Metastatic Pancreatic Carcinoma in the Ovary (tissue), 1 donor: ENCODE data around the gene INKA1.

DNA sequence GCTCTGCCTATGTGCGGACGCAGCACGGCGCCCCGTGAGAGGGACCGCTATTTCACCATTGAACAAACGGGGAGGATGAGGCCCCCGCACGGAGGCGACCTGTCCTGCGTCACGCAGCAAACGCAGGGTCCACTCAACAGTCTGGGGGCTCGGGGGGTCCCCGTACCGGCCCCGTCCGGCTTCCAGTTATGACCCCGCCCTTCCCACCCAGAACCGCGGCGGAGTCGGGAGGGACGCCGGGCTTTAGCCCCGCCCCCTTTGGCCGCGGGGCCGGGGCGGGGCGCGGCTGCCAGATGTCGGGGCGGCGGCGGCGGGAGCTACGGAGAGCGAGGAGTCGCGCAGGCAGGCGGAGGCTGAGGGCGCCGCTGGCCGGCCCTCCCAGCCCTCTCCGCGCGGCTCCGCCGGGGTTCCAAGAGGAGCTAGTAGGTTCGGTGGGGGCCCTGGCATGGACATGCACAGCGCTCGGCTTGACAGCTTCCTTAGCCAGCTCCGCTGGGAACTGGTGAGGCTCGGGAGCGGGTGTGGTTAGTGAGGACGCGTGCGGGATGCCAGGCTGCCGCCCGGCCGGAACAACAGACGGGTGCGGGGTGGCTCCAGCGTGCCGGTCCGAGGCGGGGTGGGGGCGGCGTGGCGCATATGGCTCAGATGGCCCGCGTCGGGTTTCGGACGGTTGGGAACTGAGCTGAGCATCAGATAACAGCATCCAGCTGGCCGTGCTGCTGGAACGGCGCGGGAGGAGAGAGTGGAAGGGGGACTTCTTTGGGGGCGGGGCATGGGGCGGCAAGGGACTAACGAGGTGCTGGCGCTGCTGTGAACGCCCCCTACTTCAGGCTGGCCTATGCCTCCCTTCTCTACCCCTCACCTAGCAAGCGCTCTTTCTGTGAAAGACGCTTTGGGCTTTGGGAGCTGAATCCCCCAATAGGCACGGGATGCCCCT, at the start of gene INKA1:
Gene INKA1 (plus strand): TSS at position 320 of the 937 bp plus-strand sequence.
- PRO-cap, result bidirectional peak, plus-strand start at position 296 of the sequence, minus-strand start at position 196 of the sequence

- PRO-cap, result no peak
These were observed 1.6 kb downstream of the CAMKV start for GRCh38 chr3:49868076-49868607.

- PRO-cap, result no peak
These were observed 3.9 kb upstream of the CAMKV start for GRCh38 chr3:49873438-49874076.

DNA sequence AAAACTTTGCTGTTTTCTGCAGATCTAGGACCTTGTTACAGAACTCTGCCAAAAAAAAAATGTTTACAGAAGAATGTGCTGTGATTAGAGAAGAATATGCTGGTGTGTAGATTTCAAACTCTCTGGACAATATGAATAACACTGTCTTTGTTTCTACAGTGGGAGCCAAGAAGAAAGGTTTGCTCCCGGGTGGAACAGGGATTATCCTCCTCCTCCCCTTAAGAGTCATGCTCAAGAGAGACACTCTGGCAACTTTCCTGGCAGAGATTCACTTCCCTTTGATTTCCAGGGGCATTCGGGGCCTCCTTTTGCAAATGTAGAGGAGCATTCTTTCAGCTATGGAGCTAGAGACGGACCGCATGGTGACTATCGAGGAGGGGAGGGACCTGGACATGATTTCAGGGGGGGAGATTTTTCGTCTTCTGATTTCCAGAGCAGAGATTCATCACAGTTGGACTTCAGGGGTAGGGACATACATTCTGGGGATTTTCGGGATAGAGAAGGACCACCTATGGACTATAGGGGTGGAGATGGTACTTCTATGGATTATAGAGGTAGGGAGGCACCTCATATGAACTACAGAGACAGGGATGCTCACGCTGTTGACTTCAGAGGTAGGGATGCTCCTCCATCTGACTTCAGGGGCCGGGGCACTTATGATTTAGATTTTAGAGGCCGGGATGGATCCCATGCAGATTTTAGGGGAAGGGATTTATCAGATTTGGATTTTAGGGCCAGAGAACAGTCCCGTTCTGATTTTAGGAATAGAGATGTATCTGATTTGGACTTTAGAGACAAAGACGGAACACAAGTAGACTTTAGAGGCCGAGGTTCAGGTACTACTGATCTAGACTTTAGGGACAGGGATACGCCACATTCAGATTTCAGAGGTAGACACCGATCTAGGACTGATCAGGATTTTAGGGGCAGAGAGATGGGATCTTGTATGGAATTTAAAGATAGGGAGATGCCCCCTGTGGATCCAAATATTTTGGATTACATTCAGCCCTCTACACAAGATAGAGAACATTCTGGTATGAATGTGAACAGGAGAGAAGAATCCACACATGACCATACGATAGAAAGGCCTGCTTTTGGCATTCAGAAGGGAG, 27.7 kb downstream of the RBM6 start:
- PRO-cap, result no peak

DNA sequence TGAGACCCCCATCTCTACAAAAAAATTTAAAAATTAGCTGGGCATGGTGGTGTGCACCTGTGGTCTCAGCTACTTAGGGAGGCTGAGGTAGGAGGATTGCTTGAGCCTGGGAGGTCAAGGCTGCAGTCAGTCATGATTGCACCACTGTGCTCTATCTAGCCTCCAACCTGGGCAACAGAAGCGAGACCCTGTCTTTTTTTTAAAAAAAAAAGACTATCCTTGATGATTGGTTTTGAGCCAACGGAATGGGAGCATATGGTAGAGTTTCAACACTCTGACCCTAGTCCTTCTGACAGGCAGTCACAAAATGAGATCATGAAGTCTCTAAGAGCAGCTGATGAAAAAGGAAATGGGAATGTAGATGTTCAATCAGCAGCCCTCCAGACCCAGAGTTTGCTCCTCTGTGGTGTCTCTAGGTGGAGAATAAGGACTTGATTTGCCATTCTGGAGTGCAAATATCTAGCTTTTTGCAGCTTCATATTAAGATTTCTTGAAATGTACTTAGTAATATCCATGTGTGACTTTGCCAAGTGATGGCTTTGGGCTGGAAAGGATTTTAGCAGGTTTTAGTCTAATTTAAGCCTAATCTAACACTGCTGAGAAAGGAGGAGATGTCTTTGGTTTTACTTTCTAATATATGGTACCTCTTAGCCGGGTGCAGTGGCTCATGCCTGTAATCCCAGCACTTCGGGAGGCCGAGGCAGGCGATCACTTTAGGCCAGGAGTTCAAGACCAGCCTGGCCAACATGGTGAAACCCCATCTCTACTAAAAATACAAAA, 46.0 kb upstream of the RBM5 start:
- PRO-cap, result no peak

- PRO-cap, result no peak
These were observed 3.1 kb downstream of the RBM5 start for GRCh38 chr3:50091716-50092306.

- PRO-cap, result no peak
These were observed 13.6 kb downstream of the RBM5 start for GRCh38 chr3:50102102-50102887.

GRCh38 chr3:50121980-50122645, 33.0 kb upstream of the SEMA3F start:
- PRO-cap, result no peak

- PRO-cap, result no peak
These were observed 5.5 kb downstream of the SLC38A3 start for GRCh38 chr3:50210430-50211040.

DNA sequence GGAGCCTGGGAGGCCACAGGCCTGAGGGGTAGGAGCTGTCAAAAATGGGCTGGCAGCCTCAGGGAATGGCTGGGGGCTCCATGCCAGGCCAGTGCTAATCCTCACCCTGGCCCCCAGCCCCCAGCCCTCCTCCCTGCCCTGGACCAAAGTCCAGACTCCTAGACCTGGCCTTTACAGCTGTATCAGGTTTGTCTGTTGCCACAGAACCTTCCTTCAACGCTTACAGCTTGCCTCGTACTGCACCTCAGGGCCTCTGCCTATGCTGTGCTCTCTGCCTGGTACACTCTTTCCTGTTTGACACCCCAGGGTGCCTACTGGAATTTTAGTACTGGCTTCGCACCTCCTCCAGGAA, 6.1 kb downstream of the SLC38A3 start:
- PRO-cap, result no peak

DNA sequence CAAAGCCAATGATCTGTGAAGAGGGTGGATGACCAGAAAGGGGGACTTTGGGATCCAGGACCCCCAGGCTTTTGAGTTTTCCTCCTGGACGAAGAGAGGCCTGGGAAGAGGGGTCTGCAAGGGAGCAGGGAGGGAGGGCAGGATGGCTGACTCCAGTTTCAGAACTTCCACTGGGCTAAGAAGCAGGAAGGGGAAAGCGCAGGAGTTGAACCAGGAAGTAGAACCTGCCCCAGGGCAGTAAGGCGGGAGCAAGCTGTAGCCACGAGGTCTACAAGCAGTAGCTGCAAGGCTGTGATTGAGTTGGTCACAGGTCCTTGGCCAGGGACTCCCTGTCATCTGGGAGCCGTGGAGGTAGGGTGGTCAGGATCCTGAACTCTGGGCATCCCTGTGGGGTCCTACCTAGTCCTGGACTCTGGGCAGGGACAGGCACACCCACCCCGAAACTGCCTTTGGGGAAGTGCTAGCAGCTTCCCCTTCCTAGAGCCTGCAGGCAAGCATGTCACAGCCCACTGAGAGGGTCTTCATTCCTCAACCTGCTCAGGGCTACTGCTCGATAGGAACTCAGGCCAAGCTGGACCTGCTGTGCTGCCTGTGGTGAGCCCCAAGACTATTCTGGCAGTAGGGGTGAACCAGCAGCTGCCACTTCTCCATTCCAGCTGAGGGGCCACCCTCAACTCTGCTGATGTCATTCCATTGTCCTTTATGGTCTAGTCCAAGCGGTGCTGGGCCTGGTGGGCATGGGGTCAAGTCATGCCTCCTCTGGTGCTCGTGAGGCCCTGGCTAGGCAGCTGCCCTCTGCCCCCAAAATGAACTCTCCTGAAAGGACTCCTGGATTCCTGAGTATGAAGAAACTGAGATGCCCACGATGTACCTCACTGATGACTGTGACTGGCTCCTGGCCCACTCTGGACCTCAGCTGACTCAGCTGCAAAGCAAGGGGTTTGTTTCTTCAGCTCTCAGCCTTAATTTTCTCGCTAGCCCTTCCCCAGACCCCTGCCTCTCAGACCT, 5.6 kb upstream of the GNAI2 start:
- PRO-cap, result no peak

- PRO-cap, result unidirectional peak, plus-strand start at chr3:50321876; unidirectional peak, plus-strand start at chr3:50322109
These were observed 777 bp downstream of the HYAL2 start for GRCh38 chr3:50321619-50322316.

GRCh38 chr3:50336426-50336913, 4.2 kb downstream of the RASSF1 start:
- PRO-cap, result no peak

- PRO-cap, result no peak
These were observed 2.8 kb downstream of the TMEM115 start for GRCh38 chr3:50356409-50357115.

- PRO-cap, result no peak
These were observed 11.3 kb downstream of the HEMK1 start for GRCh38 chr3:50580653-50581052.

DNA sequence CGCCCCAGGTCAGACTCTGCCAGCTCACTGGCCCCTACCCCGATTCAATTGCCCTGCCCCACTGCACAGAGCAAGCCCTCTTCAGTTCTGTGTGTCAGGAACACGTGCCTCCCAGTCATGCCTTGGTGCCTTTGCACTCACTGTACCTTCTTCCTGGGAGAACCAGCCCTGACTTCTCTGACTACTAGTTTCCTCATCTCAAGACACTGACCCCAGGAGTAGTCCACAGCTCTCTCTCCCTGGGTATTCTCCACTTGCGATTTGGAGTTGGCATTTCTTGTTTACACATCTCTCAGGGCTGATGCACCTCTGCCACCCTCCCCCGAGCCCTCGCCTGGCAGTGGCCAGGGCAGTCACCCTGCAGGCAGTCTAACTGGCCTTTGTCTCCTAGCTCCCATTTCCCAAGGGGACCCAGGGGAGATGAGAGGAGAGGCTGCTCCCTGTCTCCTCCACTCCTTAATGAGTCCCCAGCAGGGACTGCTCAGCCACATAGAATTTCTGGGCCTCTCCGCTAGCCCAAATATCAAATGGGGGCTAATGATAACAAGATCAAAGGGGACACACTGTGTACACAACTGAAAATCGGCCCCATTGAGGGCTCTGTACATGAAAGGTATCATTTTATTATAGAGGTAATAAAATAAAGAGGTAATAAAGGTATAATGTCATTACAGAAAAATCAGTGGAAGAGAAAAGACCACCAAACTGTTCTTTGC, 5.5 kb downstream of the CISH start:
- PRO-cap, result unidirectional peak, minus-strand start at position 461 of the sequence

DNA sequence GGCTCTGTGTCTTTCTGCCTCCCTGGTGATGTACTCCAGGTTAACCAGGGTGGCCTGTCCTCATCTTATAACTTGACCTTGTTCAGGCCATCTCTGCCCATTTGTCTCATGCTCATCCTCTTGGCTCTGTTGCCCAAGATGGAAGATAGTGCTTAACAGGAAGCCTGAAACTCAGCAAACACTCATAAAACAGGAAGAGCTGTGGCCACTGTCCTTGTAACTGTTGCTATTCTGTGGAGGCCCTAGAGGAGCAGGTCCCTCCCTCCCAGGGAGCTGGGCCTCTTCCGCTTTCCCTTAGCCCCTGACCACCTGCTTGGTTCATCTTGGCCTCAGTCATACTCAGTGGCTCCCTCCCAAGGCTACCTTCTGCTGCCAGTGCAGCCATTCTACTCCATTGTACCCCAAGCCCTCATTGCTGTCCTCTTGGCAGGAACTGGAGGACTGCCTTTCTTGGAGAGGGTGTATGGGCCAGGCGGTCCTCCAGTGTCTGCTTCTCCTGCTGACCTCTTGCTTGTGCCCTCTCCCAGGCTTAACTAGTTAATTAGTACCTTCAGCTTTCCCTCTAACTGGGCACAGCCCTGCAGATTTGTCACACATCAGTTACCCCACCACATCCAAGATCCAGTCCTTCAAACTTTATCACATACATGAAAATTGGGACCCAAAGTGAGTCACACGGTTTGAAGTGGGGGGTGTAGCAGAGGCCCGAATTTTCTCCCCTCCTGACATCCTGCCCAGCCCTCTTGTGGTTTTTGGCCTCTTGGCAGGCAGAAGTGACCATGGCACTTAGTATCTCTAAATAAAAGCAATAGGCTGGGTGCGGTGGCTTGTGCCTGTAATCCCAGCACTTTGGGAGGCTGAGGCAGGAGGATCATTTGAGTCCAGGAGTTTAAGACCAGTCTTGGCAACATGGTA, 3.7 kb downstream of the MAPKAPK3 start:
- PRO-cap, result no peak

DNA sequence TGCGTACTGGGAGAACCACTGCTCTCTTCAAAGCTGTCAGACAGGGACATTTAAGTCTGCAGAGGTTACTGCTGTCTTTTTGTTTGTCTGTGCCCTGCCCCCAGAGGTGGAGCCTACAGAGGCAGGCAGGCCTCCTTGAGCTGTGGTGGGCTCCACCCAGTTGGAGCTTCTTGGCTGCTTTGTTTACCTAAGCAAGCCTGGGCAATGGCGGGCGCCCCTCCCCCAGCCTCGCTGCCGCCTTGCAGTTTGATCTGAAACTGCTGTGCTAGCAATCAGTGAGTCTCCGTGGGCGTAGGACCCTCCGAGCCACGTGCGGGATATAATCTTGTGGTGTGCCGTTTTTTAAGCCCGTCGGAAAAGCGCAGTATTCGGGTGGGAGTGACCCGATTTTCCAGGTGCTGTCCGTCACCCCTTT, 303.8 kb downstream of the DOCK3 start:
- PRO-cap, result no peak

DNA sequence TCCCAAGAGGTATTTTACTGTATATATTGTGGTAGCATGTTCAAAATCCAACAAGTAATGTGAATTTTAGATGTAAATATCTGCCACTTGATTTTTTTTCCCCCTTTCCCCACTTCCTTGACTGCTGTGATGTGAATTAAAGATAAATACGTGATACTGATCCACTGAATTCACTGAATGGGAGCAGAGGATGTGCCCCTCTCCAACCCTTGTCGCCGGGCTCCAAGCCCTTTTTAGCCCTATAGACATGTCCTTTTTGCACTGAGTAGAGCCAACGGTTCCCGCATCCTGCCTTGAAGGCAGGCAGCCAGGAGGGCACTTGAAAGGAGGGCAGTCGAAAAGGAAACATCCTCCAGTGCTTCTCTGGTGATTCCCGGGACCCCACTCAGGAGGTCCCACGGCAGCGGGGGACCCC, 1.0 kb upstream of the MANF start:
- PRO-cap, result no peak

- PRO-cap, result no peak
These were observed 15.4 kb downstream of the TEX264 start for GRCh38 chr3:51686096-51687270.